Myometrial cell (primary cell): Measurements from ENCODE around the genes AGR2 and TWIST1.

DNA sequence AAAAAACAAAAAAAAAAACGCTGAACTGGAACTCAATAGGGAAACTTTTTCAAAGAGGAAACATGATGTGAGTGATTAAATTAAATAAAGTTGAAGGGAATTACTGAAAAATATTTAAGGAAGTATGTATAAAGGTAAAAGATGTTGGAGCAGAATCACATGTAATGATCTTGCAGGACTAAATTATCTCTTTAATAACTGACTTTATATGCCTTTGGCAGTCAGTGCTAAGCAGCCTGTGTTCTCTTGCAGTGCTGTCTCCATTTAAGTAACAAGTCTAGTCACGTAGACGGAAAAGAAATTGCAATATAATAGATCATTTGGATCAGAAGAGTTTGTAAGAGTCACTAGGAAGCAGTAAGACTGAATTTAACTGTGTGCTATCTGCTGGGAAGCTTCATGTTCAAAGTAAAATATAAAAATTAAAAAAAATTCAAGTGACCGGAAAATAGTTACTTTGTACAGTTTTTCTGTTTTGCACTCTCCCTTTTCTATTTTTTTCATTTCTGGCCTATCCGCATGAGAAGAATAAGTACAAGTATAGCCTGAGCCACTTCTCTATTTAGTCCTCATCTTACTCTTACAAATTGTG, 21.4 kb downstream of the BZW2 start:
- RAMPAGE, long total RNA = no peak

- RAMPAGE, long total RNA = no peak
Observed at GRCh38 chr7:16800976-16801199, 3.9 kb downstream of the AGR2 start.

DNA sequence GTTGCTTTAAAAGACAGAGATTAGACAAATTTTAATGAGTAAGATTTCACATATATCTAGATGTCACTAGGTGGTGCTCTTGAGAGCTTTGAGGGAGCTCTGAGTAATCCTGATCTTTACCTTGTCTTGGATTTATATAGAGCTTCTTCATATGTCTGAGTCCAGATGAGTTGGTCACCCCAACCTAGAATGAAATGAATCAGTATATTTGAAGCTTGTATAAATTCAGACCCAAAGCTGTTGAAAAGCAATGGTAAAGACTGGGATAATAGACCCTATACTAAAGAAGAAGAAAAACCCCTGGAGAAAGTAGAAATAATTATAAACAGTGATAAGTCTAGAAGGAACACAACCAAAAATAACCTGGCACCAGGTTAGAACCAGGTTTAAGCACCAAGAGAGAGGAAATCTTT, 3.6 kb downstream of the AGR2 start:
- RAMPAGE, long total RNA = no peak

DNA sequence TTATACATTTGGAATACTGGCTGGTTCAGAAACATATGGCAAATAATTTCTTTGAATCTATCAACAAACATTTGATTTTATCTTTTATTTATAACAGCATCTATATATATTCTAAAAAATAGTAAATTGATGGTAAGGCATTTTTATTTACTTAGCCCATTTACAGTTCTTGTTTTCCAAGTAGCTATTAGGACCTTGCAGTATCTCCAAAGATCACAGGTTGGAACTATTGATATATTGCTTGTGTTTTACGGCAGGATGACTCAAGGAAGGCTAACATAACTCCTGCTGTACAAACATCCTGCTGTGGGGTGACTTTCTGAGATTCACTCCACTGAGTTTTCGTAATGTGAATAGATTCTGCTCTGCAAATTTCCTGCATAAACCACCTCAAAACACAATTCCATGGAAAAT, 971 bp downstream of the AGR2 start:
- RAMPAGE, long total RNA = no peak

GRCh38 chr7:16804571-16805448, at the start of gene AGR2:
Gene AGR2 (minus strand): TSS chr7:16804999.
- RAMPAGE, long total RNA = no peak

- RAMPAGE, long total RNA = no peak
Observed at GRCh38 chr7:17009188-17009895, 127.6 kb upstream of the AGR3 start.

DNA sequence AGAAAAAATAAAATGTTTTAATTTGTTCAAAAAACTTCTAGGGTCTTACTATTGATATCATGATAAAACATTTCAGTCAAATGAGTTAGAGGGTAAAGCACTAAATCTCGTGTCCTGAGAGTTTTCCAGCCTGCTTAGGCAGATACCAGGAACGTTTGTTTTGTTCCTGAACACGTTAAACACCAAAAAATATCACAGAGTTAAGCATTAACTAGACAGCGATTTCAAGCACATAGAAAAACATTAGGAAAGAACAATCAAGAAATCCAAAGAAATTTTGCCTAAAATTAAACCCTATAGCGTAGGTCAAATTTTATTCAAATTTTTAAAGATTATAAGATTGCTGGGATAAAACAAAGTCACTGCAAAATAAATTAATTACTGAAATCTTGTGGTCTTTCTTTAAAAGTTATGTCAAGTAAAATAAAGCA, 204.7 kb upstream of the AGR3 start:
- RAMPAGE, long total RNA = no peak

DNA sequence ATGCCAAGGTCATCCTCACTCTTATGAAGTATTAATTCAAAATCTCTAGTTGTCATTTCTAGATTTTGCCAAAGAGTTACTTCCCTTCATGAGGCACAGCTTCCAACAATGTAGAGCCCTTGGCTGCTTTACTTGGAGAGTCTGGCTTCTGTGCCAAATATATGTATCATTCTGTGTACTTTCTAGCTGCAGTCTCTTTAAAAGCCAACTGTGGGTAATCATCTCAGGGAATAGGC, 22.5 kb upstream of the AHR start:
- RAMPAGE, long total RNA = no peak

GRCh38 chr7:17304911-17305376, 6.5 kb downstream of the AHR start:
- RAMPAGE, long total RNA = no peak

- RAMPAGE, long total RNA = no peak
Observed at GRCh38 chr7:17311955-17312422, 13.5 kb downstream of the AHR start.

DNA sequence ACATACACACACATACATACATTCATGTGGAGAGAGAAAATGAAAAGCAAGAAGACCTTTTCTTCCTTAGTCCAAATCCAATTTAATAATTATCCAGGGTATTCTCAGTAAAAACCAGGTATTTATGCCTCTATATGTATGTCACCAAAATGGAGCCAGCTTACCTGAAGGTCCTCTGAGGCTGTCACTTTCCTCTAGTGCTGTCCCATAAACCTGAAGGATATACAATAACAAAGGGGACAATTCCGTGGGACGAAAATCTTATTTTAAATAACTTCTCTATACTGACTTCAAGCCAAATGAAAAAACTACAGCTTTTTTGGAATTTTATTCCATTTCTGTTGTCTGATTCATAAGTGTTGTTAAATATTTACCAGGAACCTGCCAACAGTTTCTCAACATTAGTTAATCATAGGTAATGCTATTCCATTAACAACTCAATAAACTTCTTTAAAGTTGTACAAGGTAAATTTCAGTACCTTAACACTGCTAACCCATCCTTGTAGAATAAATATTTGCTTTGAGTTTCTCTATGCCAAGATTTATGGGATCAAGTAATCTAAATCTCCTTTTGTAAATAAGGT, 260.2 kb downstream of the AHR start:
- RAMPAGE, long total RNA = no peak

- RAMPAGE, long total RNA = no peak
Observed at GRCh38 chr7:17941201-17941690, 952 bp upstream of the SNX13 start.

- RAMPAGE, long total RNA = no peak
Observed at GRCh38 chr7:18200680-18201248, 173.1 kb upstream of the PRPS1L1 start.

DNA sequence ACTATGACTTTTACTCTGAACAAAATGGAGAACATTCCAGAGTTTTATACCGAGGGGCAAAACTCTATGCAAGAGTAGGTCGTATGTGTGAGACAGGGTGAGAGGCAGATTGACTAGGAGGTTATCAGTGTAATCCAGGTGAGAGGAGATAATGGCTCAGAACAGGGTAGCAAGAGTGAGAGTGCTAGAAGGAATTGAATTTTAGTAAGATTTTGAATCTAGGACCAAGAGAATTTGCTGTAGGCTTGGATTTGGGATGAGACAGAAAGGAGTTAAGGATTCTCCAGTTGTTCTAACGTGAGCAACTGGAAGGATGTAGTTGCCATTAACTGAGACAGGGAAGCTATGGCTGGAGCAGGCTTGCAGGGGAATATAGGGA, 219.0 kb upstream of the PRPS1L1 start:
- RAMPAGE, long total RNA = no peak

- RAMPAGE, long total RNA = no peak
Observed at GRCh38 chr7:18506075-18506608, 10.6 kb downstream of the HDAC9 start.

- RAMPAGE, long total RNA = start-site peak on the plus strand at chr7:18509231-18509316, 18 and 8 reads in 2 replicates
Observed at GRCh38 chr7:18508805-18509547, 13.4 kb downstream of the HDAC9 start.

- RAMPAGE, long total RNA = no peak
Observed at GRCh38 chr7:19108076-19108393, 9.4 kb downstream of the TWIST1 start.

DNA sequence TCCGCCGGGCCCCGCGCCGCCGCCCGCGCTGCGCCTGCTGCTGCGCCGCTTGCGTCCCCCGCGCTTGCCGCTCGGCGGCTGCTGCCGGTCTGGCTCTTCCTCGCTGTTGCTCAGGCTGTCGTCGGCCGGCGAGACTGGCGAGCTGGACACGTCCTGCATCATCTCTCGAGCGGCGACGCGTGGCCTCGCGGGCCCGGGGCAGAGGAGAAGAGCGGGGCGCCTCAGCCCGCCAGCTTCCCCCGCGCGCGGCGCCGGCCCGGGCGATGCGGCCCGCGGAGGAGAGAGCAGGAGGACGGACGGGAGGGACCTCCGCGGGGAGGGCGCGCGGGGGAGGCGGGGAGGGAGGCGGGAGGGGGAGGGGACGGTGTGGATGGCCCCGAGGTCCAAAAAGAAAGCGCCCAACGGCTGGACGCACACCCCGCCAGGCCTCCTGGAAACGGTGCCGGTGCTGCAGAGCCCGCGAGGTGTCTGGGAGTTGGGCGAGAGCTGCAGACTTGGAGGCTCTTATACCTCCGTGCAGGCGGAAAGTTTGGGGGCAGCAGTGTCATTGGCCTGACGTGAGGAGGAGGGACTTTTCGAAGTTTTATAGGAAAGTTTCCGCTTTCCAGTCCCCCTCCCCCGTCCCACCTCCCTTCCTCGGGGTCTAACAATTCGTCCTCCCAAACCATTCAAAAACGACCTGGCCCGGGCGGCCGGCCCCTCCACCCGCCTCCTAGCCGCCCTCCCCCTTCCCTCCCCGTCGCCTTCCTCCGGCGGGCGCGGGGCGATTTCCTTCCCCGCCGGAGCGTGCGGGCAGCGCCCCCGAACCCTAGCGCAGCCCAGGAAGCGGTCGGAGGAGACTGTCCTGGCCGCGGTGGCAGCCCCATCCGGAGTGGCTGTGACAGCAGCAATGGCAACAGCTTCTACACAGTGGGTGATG, at the start of gene TWIST1:
TWIST1 (minus strand) TSS at position 477 of the 919 bp plus-strand sequence.
- RAMPAGE, long total RNA = no peak

DNA sequence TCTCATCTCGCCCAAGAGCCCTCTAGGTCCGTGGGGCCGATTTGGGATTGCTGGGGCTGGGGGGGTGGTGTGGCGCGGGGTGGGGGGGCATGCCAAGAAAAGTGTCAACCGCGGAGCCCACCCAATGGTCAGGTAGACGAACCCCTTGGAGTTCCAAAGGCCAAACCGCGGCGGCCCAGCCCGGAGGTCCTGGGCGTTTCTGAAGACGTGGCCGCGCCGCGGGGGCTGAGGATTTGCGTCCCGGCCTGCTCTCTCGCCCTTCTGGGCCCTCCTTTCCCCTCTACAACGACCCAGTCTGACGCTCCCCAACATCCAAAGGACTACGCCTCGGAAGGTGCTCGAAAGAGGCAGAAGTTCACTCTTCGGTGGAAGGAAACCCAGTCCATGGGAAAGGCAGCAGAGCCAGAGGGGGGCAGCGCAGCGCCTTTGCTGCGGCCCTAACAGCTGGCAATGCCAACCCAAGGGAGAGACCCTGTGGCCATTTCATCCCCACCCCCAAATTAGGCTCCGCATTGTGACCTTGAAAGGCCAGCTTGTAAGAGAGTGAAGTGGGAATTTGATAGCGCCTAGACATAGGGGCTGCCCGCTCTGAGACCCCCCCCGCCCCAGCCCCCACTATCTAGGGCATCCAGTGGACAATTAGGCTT, 766 bp upstream of the TWIST1 start:
- RAMPAGE, long total RNA = no peak

- RAMPAGE, long total RNA = no peak
Observed at GRCh38 chr7:19194167-19194881, 49.1 kb upstream of the FERD3L start.